NCI-H460 (cell line): Measurements from ENCODE around the gene POLR3A.

RAMPAGE:
- cytosol, long total RNA = no peak
- long total RNA = no peak
- nucleus, long total RNA = no peak
Measured at GRCh38 chr10:76115344-76115659, 683.9 kb downstream of the LRMDA start.

DNA sequence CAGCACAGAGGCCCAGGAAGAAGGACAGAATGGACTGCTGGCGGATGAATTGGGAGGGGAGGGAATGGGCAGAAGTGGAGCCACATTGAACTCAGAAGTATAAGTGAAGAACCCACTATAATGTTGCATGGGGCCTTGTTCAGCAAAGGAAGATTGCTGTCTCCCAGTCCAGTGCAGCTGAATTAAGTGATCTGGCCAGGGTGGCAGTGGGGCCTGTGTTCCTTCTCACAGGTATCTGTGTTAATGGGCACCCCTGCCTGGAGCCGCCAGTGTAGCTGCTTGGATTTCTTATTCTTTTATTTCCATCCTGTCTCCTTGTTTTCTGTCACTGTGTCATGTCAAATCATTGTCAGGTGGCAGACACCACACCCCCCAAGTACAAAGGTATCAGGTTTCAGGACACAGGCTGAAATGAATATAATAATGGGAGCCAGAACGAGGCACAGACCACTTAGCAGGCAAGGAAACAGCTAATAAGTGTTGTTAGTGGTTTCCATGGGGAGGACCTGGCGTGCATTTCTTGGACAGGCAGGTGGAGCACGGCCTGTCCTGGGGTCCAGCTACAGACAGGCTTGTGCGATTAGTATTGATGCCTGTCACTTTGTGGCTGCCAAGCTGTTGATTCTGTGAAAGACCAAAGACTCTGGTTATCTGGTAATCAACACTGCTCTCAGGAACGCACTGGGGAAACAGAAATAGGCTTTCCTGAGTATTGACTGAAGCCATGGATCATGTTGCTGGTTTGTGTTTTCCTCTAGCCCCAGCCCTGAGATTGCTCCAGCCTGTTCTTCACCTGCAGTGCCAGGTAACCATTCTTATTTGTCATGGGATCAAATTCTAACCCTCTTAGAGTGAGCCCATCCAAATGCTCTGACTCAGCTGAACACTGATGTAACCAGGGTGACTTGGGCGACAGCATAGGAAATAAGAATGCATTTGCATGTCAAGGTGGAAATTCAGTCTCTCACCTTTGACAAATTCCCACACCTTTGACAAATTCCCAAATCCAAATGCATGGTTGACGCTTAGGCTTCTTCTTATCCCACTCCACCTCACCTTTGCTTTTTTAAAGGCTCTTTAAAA is 1001.9 kb downstream of the LRMDA start:
RAMPAGE:
- cytosol, long total RNA = no peak
- long total RNA = no peak
- nucleus, long total RNA = no peak

DNA sequence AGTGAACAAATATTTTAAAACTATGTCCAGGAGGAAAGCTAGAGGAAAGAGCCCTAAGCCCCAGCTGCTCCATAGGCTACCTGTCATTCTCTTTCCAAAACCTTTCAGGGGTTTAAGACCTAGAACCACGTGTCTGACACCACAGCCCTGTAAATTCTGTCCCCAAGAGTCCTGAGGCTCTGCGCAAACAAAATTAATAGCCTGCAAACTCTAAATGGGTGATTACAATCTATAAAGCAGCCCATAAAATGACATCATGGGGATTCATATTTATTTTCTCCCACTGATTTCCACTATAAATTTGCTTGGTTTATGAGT is 332.0 kb downstream of the KCNMA1 start:
RAMPAGE:
- cytosol, long total RNA = no peak
- long total RNA = no peak
- nucleus, long total RNA = no peak

GRCh38 chr10:77350589-77351154 is 286.9 kb downstream of the KCNMA1 start:
RAMPAGE:
- cytosol, long total RNA = no peak
- long total RNA = no peak
- nucleus, long total RNA = no peak

RAMPAGE:
- cytosol, long total RNA = no peak
- long total RNA = no peak
- nucleus, long total RNA = no peak
Measured at GRCh38 chr10:77550295-77550768, 87.3 kb downstream of the KCNMA1 start.

RAMPAGE:
- cytosol, long total RNA = no peak
- long total RNA = no peak
- nucleus, long total RNA = no peak
Measured at GRCh38 chr10:77553636-77553949, 84.0 kb downstream of the KCNMA1 start.

DNA sequence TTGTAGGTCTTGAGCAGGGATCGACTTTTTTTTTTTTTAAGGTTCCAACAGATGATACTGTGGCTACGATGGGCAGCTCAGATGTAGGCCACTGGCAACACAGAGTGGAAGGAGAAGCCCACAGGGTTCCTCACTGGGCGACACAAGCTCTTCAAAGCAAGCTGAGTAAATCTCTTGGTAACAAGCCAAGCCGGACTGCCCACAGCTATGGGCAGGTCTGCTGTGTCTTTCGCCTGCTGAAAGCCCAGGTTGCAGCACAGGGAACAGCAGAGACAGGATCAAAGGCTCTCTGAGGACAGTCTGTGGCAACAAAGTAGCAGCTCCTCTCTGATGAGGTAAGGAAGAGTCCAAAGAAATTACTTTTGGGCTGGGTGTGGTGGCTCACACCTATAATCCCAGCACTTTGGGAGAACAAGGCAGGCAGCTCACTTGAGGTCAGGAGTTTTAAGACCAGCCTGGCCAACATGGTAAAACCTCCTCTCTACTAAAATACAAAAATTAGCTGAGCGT is 83.6 kb downstream of the KCNMA1 start:
RAMPAGE:
- cytosol, long total RNA = no peak
- long total RNA = no peak
- nucleus, long total RNA = no peak

DNA sequence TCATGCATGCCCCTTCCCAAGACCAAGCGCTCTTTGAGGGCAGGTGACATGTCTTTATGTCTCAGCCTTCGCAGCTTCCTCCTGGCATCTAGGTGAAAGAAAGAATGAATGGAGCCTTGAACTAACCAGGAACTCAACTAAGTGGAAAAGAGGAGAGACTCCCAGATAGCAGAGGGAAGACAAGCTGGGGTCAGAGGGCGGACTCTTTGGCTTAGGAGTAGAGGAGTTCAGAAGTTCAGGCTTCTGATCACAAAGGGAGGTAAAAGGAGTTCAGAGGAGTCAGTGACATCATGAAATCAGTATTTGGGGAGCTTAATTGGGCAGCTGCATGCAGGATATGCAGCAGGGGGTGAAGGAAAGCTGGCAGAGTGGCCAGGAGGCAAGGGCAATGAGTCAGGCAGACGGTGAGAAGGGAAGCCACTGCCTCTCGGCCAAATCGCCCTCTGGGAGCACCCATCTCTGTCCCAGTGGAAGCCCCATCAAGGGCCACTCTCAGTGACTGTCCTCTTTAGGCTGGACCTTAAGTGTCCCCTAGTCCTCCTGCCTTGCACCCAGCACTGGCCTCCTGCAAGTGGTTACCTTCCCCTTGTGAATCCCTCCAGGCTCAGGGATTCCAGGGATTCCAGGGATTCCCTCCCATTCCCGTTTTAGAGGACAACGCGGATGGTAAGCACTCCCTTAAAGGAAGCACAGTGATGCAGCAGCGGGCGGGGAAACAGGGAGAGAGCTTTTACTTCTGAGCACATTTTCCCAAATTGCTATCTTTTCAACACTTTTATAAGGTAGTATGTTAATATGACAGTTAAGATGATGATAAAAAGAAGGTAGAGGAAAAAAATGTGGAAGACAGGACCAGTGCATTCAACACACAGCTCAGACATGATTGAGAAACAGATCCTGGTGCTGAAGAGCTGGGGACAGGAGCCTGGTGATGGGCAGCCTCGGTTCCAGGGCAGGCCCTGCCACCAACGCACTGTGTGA is 72.7 kb downstream of the KCNMA1 start:
RAMPAGE:
- cytosol, long total RNA = no peak
- long total RNA = no peak
- nucleus, long total RNA = no peak

GRCh38 chr10:77638173-77638345 is 451 bp upstream of the KCNMA1 start:
RAMPAGE:
- cytosol, long total RNA = no peak
- long total RNA = no peak
- nucleus, long total RNA = no peak

DNA sequence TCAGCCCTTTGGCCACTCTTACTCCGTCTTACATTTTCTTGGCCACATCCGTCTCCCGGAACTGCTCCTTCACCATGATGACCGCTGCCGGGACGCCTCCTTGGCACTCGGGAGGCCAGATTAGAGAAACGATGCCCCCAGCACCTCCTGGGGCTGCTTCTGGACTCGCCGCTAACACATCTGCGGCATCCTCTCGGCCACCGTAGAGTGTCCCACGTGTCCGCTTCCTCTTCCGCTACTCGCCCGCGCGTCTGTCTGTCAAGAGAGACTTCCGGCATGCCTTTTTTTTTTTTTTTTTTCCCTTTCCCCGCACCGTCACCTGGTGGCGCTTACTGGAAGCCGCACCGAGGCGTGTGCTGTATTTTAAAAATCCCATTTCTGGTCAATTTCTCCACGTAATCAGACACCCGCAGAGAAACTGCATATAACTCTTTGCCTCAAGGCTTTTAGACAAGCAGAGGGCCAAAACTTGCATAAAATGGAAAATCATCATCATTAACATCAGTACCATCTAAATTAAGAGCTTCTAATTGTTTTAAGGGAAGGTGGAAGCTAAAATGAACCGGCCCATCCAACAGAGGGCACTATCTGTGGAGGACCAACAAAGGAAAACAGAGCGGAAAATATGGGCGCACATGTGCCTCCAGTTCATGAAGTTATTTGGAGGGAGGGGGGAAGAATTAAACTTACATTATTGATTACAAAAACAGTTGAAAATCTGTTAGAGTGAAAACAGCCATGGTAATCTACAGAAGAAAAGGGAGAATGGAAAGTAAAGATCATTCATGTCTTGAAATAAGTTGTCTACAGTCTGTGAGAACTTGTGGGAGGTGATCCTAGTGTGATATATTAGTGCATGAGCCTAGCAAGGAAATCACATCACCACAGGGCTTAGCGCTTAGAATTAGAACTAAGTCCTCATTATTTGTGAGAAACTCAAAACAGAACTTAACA is at the start of gene POLR3A:
Gene POLR3A (minus strand): TSS at position 184 of the 954 bp plus-strand sequence.
RAMPAGE:
- cytosol, long total RNA = start-site peak on the minus strand centred at position 167 of the sequence, 14 bp wide, 98 and 75 reads in 2 replicates
- long total RNA = start-site peak on the minus strand centred at position 177 of the sequence, 21 bp wide, 28 and 93 reads in 2 replicates
- nucleus, long total RNA = no peak

DNA sequence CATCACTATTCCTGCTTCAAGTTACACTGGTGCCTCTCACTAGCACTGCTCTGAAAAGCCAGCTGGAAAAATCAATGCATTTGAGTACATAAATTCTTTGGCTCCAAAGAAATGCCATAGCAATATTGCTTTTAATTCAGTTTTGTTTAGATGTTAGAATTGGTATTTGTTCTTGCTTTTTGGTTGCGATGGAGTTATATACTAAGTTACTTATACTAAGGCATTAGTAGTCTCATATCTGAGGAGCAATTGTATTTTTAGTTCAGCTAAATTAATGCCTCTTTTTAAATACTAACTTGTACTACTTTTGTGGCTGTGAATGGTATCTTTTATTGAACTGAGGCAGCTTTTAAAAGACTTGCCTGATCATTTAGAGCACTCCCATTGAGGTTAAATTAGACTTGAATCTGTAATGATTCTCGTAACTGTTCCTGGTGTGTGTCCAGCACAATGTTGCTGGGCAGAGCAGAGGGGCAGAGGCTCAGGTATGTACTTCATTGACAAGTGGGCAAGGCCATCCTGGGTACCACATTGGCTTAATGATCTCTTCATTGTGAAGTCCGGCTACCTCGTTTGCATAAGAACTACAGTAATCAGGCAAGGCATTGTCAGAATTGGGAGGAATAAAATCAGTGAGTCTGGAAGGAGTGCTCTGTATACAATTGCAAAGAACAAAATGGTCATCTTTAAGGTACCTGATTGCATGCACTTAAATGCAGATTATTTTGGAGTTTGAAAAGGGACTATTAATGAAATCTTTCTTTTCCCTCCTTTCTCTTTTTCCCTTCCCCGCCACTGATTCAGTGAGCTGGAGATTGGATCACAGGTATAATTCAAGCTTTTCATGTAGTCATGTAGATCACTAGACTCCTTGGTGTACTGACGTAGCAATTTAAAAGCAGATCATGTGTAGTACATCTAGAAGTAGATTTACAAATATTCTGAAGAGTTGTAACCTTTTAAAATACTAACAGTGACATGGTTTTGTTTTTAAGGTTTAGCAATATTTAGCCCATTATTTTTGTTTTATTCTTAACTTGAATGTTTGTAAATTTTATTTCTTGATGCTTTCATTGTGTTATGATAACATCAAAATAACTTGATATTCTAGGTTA is 6.1 kb downstream of the RPS24 start:
RAMPAGE:
- cytosol, long total RNA = no peak
- long total RNA = no peak
- nucleus, long total RNA = no peak

DNA sequence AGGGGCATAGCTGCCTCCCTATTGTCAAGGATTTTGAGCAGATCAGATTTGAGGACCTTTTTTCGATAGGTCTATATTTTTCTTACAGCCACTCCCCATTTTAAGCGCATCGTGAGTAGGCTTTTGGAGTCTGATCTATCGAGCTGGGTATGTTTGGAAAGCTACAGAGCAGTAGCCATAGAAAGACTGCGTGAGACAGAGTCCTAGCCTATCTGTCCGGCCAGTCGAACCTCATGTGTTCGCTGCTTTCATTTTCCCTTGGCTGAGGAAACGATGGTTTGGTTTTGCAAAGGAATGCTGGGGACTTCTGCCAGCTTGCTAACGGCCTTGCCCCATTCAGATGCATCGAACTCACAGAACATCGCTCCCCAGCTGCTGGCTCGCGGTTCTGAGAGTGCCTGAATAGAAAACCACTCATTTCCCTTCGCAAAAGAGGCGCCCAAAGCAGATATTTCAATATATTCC is 214.9 kb downstream of the RPS24 start:
RAMPAGE:
- cytosol, long total RNA = no peak
- long total RNA = no peak
- nucleus, long total RNA = no peak

GRCh38 chr10:78516667-78517210 is 483.1 kb downstream of the RPS24 start:
RAMPAGE:
- cytosol, long total RNA = no peak
- long total RNA = no peak
- nucleus, long total RNA = no peak

DNA sequence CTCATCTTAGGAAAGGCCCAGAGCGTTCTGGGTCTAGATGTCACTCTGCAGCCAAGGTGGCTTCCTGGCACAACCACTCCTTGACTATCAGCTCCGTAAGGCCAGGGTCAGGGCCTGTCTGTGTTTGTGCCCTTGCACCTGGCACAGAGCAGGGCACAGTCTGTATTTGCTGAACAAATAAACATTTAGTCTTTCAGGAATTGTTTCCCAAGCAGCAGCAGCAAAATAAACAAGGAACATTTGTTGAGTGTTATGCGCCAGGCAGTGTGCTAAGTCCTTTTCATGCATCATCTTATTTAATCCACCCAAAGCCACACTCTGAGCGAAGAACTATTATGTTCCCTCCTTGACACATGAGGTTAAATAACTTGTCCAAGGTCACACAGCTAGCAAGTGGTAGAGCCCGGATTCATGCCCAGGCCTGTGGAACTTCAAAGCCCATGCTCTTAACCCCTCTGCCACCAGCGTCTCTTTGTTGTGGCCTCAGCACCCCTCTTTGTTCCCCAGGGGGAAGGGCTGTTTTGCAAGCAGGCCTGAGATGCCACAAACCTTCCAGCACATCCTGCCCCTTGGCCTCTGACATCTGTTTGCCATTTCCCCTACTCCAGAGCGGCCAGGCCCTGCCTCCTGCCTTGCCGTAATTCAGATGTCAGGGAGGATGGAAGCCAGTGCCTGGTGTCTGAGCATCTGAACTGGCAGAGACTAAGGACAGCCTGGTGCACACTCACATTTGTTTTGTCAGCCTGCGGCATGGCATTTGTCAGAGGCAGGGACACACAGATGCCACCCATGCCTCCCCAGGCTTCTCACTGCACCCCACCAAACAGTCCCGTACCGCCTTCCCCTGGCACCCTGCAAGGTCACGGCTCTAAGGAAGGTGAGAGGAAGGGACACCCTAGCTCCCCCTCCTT is 325.8 kb upstream of the ZMIZ1 start:
RAMPAGE:
- cytosol, long total RNA = no peak
- long total RNA = no peak
- nucleus, long total RNA = no peak

GRCh38 chr10:78745486-78745834 is 323.3 kb upstream of the ZMIZ1 start:
RAMPAGE:
- cytosol, long total RNA = no peak
- long total RNA = no peak
- nucleus, long total RNA = no peak

RAMPAGE:
- cytosol, long total RNA = no peak
- long total RNA = no peak
- nucleus, long total RNA = no peak
Measured at GRCh38 chr10:78774632-78774922, 294.2 kb upstream of the ZMIZ1 start.

DNA sequence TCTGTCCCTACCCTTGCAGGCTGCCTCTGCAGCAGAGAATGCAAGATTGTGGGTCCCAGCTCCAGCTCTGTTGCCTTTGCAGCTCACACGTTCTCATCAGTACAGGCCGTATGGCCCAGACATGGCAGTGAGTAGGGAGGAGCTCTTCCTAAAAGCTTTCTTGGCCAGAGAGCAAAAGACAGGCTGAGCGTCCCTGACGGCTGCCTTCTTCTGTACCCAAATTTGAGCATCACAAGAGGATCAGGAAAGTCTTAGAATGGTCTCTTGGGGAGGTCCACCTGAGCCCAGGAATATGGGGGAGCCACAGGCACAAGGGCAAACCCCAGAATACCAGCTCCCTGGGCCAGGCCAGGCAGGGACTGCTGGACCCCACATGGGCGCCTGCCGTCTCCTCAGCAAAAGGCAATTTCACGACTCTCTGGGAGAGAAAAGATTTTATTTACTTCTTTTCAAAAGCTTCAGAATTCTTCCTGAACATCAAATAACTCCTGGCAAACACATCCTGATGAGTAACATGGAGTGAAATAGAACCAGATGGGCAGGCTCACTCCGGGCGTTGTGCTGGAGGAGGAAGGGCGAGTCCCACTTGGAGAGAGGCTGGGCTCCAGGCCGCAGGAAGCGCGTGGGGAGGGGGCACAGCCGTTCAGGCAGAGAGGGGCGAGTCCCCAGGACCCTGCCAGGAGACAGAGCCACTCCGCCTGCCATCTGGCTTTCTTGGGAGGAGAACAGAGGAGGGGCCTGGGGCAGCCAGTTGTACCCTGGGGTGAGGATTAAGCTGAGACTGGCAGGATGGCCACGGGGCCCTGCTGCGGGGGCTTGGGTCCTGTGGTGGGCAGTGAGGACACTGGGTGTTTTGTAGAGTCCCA is 266.1 kb upstream of the ZMIZ1 start:
RAMPAGE:
- cytosol, long total RNA = no peak
- long total RNA = no peak
- nucleus, long total RNA = no peak

RAMPAGE:
- cytosol, long total RNA = no peak
- long total RNA = no peak
- nucleus, long total RNA = no peak
Measured at GRCh38 chr10:78962585-78962872, 106.2 kb upstream of the ZMIZ1 start.

GRCh38 chr10:78974399-78975187 is 94.2 kb upstream of the ZMIZ1 start:
RAMPAGE:
- cytosol, long total RNA = no peak
- long total RNA = no peak
- nucleus, long total RNA = no peak

GRCh38 chr10:79091339-79091854 is 22.6 kb downstream of the ZMIZ1 start:
RAMPAGE:
- cytosol, long total RNA = no peak
- long total RNA = no peak
- nucleus, long total RNA = no peak